ENCODE data around the gene CPNE1.

- RRBS, 2 experiments: no CpG with 5 or more reads among the region's 22 CpGs
These were observed 29.4 kb downstream of the MYH7B start for GRCh38 chr20:34984905-34985657.

- RRBS, 2 experiments: 93 to 99% methylated on average over 5 of the region's 13 CpGs
These were observed 12.8 kb downstream of the EDEM2 start for GRCh38 chr20:35134173-35134804.

GRCh38 chr20:35135741-35136519, 11.2 kb downstream of the EDEM2 start:
- RRBS, 2 experiments: no CpG with 5 or more reads among the region's 12 CpGs

GRCh38 chr20:35262754-35264078, 14.7 kb downstream of the MMP24OS start:
- RRBS, 2 experiments: no CpG with 5 or more reads among the region's 24 CpGs

DNA sequence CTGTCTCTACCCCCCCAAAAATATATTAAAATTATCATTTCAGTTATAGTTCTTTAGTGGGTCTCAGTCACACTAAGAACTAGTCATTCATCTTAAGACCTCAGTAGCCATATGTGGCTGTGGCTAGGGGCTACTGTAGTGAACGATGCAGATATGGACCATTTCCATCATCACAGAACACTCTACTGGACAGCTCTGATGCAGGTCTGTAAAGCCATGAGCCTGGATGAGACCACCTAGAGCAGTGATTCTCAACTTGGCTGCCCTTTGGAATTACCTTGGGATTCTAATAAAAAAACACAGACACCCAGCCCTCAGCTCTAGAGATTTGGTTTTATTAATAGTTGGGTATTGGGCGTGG, 12.2 kb downstream of the MMP24OS start:
- RRBS, 2 experiments: no CpG with 5 or more reads among the region's 2 CpGs

- RRBS, 2 experiments: no CpG with 5 or more reads among the region's 18 CpGs
These were observed 11.7 kb upstream of the FAM83C start for GRCh38 chr20:35303794-35304447.

DNA sequence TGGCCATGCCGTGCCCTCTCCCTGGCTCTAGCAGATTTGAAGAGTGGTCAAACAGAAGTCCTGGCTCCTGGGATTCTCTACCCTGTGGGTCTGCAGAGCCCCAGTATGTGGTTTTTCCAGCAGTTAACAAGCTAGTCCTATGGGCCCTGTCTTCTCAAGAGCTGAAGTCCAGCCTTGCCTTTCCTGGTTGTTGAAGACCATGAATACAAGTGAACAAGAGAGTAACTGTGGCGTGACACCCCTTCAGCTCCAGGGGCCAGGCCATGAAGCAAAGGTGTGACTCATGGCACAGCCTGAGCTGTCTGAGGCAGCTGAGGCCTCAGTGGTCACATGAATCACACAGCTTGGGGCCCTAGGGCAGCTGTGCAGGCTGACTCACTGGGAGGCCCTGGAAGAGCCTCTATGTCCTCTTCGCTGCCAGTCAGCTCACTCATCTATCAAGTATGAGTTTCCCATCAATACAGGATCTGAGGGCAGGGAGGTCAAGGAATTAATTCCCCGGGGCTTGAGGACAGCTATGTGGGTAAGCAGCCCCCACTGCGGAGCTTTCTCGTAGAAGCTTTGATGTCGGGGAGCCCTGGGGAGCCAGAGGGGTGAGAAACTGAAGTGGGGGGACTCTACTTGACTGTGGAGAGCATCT, 13.5 kb upstream of the FAM83C start:
- RRBS, 2 experiments: no CpG with 5 or more reads among the region's 7 CpGs

GRCh38 chr20:35326950-35327675, 34.9 kb upstream of the FAM83C start:
- RRBS, 2 experiments: no CpG with 5 or more reads among the region's 3 CpGs

GRCh38 chr20:35437395-35437594, 733 bp downstream of the GDF5 start:
- RRBS, 2 experiments: 80 to 90% methylated on average over 3 of the region's 8 CpGs

DNA sequence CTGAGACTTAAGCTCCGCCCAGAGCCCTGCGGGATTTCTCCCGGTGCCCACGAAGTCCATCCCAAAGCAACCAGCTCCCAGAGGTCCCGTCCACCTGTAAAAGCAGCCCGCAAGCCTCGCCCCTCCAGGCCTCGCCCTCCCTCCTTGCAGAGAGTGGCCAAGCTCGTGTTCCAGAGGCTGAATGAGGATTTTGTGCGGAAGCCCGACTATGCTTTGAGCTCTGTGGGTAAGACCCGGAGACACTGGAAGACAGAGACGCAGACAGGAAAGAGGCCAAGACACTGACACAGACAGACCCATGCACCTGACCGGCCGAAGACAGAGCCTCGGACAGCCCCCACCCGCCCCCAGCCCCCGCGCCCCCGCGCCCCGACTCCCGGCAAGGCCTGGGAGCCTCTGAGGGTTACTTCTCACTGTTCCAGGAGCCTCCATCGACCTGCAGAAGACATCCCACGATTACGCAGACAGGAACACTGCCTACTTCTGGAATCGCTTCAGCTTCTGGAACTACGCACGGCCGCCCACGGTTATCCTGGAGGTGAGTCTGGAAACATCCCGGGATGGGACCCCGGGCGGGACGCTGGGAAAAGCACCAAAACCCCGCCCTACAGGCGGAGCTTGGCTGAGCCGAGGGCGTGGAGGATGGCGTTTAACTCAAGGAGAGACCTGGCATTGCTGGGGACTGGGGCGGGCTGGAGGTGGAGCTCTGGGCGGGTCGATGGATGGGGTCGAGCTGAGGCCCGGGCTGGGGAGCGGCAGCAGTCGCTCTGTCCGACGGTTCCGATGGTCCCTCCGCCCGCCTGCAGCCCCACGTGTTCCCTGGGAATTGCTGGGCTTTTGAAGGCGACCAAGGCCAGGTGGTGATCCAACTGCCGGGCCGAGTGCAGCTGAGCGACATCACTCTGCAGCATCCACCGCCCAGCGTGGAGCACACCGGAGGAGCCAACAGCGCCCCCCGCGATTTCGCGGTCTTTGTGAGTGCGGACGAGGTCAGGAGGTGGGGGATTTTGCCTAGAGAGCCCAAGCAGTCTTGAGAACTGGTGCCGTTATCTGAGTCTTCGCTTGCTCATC, 3.5 kb downstream of the SPAG4 start:
- RRBS, 2 experiments: 1 to 6% methylated on average over 15 of the region's 69 CpGs

DNA sequence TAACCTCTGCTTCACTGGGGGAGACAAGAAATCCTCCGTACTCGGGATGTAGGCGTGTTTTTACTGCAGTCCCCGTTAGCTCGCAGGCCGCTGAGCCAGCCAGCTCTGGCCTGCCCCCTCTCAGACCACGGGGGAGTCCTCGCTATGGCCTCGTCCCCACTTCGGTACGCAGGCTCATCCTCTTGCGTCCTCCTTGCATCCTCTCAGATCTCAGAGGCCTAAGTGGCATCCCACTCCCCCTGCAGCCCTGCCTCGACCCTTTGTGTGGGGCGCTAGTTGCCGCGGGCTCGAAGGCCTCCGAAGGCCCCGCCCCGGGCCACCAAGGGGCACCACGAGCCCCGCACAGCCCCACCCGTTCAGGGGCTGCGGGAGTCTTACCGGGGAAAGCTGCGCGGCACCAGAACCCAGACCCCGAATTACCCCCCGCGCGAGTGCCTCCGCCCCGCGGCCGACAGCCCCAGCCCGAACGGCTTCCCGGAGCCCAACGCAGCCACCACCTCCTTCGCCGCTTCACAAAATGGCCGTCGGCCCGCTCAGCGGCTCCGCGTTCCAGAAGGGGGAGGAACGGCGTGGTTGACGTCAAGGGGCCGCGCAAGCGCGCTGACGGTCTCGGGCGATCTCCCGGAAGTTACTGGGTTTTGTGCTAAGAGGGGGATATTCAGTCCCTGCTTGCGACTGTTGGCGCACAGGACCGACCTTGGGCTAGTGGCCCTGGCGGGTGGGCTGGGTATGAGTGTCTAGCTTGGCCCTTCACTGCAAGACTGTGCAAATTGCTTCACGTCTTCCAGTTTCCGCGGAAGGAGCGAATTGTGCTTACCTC, at the start of gene CPNE1:
Gene CPNE1, minus strand, starts transcription at position 519 of the 820 bp plus-strand sequence.
- RRBS, 2 experiments: 1 to 5% methylated on average over 15 of the region's 66 CpGs

GRCh38 chr20:35687319-35687791, 11.8 kb downstream of the NFS1 start:
- RRBS, 2 experiments: no CpG with 5 or more reads among the region's 10 CpGs

- RRBS, 2 experiments: no CpG with 5 or more reads among the region's 15 CpGs
These were observed 6.7 kb downstream of the ROMO1 start for GRCh38 chr20:35705681-35706468.

DNA sequence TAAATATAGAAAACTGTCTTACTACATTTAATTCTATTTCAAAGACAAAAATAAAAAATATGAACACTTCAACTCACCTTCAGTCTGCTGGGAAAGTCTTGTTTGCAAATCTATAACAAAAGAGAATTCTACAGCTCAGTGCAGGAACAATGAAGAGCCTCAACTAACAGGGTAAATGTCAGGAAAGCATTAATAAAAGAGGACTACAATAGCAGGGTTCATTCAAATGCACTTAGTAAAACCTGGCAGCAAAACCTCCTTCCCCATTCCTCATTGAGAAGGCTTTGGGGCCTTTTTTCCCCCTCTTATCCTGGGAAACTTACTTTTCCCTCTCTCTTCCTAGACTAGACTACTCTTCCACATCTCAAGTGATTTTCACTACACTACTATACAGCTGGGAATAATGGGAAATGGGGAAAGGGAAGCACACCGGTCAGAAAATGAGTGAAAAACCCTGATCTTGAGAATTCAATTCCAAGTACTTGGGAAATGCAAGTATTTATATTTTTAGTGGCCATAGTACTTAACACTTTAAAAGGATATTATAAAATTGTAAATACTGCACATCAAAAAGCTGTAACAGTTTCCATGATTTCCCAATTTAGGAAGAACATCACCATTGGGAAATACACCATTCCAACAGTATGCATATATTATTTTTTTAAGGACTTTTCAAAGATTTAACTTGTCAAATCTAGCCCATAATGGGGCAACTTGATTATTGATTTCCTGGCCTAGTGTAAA, 10.1 kb downstream of the ROMO1 start:
- RRBS, 2 experiments: no CpG with 5 or more reads among the region's 1 CpG

- RRBS, 2 experiments: no CpG with 5 or more reads among the region's 3 CpGs
These were observed 12.3 kb downstream of the ROMO1 start for GRCh38 chr20:35711590-35711904.

- RRBS, 2 experiments: no CpG with 5 or more reads among the region's 13 CpGs
These were observed 20.6 kb downstream of the ROMO1 start for GRCh38 chr20:35719580-35720525.

- RRBS, 2 experiments: no CpG with 5 or more reads among the region's 4 CpGs
These were observed 21.0 kb downstream of the RBM39 start for GRCh38 chr20:35721152-35721437.

DNA sequence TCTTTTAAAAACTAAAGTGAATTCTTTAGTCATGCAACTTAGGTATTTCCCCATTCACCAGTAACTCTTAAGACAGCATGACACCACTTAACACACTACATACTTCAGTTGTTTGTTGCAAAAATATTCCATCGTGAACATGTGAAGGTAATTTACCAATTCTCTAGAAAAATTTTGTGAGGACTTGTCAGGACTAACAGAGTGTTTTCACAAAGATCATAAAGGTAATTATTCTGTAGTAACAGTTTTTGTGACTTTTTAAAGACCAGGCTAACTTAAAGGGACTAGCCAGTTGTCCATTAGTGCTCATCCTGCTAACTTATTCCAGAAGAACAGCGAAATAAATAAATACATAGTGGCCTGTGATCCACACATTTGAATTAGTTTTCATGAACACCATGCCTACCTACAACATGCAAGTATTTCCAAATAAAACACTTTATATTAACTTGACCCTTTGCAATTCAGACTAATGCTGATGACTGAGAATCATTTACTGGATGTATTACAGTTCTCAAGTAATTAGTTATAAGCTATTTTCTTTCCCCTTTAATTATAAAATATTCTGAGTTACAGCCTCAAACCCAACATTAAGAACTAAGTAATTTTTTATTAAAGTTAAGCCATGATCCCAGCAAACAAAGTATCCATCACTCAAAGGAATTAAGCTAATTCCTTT, 11.9 kb downstream of the RBM39 start:
- RRBS, 2 experiments: no CpG with 5 or more reads among the region's 2 CpGs

DNA sequence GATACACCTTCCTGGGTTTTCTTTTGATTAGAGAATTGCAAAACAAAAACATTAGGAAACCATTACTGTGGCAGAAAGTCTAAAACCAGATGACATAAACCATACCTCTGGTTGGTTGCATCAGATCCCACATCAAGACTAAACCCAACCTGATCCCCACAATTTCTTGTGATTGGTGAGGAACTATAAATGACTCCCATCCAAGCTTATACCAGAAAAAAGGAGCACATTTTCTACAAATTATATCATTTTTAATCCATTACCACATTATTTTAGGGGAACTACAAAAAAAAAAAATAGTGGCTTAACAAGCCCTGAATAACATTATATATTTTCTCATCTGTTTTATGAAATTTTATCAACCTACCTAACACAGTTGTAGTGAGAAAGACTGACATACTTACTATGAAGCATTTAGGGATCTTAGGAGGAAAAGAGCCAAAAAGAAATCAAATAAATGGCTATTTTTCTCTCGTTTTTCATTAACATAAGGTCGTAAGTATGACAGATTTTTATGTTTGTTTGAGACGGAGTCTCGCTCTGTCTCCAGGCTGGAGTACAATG, 5.8 kb downstream of the RBM39 start:
- RRBS, 2 experiments: no CpG with 5 or more reads among the region's 4 CpGs

- RRBS, 2 experiments: no CpG with 5 or more reads among the region's 5 CpGs
These were observed 2.7 kb upstream of the PHF20 start for GRCh38 chr20:35768825-35769748.